Progenitor cell of endocrine pancreas (in vitro differentiated cells): ENCODE data around the gene UTP6.

- PRO-cap, result bidirectional peak, plus-strand start at chr17:31901984, minus-strand start at chr17:31901666
Observed at GRCh38 chr17:31901292-31902170, at the start of gene UTP6. Gene UTP6 (minus strand): TSS chr17:31901708.

GRCh38 chr17:32022055-32022575 is 14.9 kb downstream of the LRRC37B start:
- PRO-cap, result no peak

- PRO-cap, result unidirectional peak, minus-strand start at chr17:32266792
Observed at GRCh38 chr17:32266095-32267321, 876 bp downstream of the RHBDL3 start.

DNA sequence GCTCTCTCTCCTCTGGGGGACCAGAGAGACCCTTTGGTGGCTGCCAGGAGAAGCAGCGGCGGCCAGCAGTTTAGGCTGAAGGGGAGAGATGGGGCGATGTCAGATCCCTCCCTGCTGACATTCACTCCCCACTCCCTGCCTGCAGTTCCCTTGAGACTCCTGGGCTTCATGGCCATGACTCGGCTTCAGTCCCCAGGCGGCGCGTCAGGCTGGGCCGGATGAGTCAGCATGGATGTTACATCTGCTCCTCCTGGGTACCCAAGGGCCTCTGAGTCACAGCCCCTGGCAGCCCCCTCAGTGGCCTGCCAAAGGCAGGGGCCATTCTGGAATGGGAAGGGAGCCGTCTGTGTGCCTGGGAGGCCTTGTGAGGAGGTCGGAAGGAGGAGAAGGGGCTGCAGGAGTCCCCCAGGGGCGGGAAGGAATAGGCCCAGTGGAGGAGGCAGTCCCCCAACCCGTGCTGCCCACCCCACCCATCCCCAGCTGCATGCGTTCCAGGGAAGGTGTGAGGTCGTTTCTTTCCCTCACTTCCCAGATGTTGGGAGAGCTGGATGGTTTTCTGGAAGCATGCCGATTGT is 9.5 kb downstream of the RHBDL3 start:
- PRO-cap, result no peak

DNA sequence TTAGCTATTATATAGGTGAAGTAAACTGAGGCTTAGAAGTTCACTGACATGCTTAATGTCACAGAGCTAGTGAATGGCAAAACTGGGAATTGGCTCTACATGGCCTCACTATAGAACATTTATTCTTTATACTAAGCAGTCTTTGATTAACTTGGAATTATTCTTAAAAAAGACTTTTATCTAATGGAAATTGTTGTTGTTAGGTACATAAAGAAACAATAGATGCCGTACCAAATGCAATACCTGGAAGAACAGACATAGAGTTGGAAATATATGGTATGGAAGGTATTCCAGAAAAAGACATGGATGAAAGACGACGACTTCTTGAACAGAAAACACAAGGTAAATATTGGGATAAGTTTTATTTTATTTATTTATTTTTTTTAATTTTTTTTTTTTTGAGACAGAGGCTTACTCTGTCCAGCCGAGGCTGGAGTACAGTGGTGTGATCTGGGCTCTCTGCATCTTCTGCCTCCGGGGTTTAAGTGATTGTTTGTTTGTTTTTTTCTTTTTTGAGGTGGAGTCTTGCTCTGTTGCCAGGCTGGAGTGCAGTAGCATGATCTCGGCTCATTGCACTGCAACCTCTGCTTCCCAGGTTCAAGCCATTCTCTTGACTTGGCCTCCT is 8.5 kb downstream of the ZNF207 start:
- PRO-cap, result no peak

- PRO-cap, result no peak
Observed at GRCh38 chr17:32383922-32384289, 33.9 kb downstream of the ZNF207 start.

DNA sequence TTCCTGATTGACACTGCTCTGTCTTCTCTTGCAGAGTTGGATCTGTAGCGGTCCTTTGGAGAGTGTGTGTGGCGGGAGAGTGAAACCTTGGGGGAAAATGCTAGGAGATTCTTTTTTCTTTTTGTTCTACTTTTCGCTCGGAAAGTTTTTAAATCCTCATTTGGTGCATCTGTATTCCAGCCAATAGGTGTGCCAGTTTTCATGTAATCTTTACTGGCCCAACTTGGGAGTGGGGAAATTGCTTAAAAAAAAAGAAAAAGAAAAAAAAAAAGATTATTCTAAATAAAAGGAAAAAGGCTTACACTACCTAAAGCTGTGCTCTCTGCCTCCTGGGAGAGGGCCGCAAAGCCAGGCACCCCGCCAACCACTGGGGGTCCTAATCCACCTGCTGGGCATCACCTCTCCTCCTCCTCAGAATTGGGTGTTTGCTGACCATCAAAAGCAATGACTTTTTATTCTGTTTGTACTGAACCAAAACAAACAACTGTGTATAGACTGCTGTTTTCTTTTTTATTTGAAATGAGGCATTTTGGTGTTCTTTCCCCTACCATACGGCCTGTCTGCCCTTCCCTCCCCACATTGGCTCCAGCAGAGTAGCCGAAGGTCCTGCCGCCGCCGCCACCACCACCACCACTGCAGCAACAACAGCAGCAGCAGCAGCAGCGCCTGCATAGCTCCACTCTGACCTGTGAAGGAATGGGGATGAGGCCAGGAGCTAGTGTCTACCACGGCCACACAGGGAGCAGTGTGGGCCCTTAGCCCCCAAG is 5.9 kb upstream of the CDK5R1 start:
- PRO-cap, result no peak

DNA sequence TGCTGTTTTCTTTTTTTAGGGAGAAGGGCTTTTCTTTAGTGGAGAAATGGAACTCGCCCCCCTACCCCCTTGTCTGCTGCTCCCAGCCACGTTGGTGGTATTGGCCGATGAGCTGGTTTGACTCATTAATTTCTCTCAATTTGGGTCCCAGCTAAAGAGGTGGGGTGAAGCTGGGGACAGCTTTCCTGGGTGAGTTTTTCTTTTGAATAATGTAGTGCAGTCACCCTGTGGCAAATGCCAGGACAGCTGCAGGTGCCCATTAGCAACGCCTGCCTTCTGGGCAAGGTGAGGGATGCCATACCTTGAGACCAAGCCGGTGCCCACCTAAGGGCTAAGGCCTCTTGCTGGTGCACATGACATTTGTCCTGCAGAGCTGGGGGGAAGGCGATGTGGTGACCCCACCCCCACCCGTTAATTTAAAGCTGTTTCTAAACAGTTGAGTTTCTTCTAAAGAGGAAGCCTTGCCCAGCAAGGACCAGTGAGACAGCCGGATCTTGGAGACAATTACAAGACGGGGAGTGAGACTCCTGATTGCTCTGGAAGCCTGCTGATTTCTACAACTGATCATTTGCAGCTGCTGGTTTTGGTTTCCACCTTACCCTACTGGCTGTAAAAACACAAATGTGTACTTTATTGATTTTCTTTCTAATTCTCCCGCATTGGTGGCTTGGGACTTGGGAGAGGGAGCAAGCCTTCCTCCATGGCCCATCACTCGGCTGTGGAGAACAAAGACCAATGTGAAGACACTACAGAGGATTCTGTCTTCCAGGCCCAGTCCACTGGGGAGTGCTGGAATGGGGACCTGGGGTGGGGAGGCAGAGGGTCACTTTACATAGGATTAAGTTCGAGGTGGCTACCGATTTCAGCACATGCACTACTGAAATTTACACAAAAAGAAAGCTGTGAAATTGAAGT is 2.6 kb downstream of the CDK5R1 start:
- PRO-cap, result no peak

DNA sequence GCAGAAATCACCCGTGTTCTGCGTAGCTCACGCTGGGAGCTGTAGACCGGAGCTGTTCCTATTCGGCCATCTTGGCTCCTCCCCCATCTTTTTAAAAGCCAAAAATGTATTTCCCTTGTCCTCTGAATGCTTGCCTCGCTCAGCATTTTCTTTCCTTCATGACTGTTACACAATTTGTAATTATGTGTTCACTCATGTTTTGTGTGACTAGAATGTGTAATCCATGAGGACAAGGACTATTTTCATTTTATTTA is 192.8 kb downstream of the MYO1D start:
- PRO-cap, result unidirectional peak, minus-strand start at position 85 of the sequence

DNA sequence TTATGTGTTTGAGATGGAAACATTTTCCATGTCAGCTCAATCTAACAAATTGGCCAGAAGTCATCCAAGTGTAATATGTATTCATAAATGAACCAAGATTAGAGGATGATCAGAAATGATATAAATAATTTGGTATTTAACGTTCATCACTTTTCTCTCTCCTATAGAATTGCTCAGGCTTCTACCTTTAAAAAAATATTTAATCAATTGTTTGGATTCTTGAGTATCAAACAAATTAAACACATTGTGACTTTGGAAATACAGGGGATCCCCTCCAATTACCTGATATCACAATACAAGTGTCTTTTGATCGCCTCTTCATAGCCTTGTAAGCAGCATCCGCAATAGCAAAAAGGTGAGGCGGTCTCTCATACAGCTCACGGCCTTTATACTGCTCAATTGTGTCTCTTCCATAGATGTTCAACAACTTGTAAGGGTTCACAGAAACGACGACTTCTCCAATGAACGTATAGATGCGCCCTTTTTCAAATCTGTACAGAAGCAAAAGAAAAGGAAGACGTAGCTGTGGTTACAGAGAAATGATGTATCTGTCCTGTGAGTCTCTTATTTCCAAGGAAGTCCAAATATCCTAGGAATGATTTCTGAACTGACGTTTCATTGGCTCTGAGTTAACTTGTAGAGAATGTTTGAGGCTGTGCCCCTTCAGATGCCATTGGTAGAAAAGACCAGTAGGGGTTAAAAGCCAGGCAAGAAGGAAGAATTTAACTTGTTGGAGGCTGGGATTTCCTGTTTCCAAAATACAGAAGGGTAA is 96.4 kb downstream of the MYO1D start:
- PRO-cap, result no peak

- PRO-cap, result no peak
Observed at GRCh38 chr17:32859296-32860041, 17.5 kb downstream of the MYO1D start.

DNA sequence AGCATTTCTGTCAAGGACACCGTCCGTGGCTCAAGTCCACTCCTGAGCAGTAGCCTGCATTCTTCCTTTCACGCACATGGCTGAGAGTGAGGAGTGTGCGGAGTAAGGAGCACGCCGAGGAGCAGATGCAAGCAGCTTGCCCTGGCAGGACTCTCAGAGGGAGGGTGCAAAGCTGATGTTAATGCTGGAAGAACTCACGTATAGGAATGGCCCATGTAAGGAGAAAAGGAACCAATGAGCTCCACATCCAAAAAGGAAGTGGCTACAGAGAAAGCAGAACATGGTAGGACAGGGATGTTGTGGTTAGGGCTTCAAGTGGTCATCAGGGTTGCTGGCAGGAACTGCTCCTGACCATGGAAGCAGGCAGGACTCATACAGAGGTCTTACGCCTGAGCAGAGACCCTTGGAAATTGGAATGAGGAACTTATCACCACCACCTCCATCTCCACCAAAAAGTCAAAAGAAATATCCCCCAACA is 5.2 kb downstream of the MYO1D start:
- PRO-cap, result no peak

DNA sequence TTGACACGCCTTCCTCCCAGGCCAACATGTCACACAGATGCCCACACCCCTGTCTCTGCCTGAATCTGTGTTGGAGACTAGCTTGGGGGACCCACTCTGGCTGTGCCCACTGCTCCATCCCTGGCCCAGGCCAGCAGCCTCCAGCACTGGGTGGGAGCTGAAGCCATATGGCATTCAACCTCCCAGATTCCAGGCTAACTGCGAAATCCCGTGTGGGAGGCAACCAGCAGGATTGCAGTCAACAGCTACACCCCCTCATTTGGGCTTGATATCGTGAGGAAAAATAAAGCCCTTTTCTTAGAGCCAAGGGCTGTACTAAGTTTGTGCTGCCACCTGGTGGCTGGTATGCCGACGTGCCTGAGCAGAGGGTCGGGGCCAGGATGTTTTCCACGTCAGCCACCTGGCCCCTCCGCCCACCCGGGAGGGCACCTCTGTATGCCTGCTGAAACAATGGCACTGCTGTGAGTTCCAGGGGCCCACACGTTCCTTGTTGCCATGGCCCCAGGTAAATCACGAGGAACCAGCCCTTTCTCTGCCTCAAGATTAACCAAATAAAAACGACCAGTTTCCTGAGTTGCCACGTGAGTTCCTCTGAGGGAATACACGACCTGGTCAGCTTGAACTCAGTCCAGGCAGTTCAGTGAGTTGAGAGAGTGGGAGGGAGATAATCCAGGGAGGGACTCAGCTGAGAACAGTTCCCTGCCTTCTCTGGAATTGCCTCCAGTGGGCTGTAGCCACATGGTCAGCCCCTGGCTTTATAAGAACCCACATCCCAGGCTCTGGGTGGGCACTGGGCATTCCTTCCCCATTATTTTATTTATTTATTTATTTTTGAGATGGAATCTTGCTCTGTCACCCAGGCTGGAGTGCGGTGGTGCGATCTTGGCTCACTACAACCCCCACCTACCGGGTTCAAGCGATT is 9.1 kb downstream of the TMEM98 start:
- PRO-cap, result bidirectional peak, plus-strand start at position 640 of the sequence, minus-strand start at position 200 of the sequence

GRCh38 chr17:32943698-32944324 is 15.9 kb downstream of the TMEM98 start:
- PRO-cap, result no peak

- PRO-cap, result no peak
Observed at GRCh38 chr17:33292053-33292270, 1.1 kb downstream of the ASIC2 start.

- PRO-cap, result no peak
Observed at GRCh38 chr17:34001195-34001394, 254.0 kb upstream of the CCL2 start.

GRCh38 chr17:34246478-34246822 is 8.6 kb upstream of the CCL2 start:
- PRO-cap, result no peak

DNA sequence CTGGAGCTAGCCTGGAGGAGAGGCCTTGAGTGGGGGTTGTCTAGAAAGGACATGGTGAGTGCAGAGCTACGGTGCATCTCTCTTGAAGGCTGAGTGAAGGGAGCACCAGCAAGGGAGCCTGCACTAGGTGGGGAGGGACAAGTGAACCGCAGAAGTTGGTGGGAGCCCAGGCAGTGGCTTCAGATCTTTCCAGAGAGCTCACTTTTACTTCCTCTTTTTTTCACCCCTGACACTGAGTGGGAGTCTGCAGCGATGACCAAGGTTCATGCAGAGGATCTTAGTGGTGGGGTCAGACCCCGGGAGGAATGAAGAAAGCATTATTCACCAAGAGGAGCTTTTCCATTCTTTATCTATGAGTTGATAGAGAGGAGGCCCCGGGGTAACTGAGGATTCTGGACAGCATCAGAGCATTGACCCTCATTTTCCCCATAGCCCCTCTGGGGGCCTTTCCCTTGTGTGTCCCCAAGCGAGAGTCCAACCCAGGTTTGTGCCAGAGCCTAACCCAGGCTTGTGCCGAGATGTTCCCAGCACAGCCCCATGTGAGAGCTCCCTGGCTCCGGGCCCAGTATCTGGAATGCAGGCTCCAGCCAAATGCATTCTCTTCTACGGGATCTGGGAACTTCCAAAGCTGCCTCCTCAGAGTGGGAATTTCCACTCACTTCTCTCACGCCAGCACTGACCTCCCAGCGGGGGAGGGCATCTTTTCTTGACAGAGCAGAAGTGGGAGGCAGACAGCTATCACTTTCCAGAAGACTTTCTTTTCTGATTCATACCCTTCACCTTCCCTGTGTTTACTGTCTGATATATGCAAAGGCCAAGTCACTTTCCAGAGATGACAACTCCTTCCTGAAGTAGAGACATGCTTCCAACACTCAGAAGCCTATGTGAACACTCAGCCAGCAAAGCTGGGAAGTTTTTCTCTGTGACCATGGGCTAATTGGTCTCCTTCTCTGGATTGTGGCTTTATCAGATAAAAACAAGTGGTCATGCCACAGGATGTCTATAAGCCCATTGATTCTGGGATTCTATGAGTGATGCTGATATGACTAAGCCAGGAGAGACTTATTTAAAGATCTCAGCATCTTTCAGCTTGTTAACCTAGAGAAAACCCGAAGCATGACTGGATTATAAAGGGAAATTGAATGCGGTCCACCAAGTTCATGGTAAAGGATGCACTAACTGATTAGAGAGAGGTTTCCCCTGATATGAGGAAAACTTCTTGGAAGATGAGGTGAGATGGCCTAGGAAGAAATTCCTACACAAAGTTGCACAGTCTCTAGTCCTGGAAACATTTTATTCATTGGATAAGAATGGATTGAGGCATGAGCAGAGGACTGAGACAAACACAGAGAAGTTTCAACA is 2.6 kb upstream of the CCL2 start:
- PRO-cap, result no peak

GRCh38 chr17:34387011-34387748 is 24.1 kb upstream of the CCL1 start:
- PRO-cap, result no peak

DNA sequence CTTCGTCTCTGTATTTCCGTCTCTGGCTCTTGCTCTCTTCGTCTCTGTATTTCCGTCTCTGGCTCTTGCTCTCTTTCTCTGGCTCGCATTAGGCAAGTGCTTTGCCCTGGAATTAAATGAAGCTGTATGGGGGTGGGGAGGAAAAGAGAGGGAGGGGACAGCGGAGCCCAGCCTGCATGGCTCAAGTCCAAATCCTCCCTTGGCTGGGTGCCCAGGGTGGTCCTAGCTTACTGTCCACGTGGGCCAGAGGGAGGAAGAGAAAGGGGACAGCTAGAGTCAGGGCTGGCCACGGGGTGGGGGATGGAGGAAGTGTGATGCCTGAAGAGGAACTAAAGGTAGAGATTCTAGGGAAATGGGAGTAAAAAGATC is 7.7 kb upstream of the TMEM132E start:
- PRO-cap, result no peak